ENCODE results near the genes KRT40, KRTAP3-1, KRTAP4-6, HAP1, JUP, KLHL10, NKIRAS2 and HSPB9.

GRCh38 chr17:40598260-40598687, 33.0 kb upstream of the CCR7 start:
- PRO-cap: no peak

- PRO-cap: no peak
Measured at GRCh38 chr17:40984074-40984407, at the start of gene KRT40. KRT40 (minus strand) TSS chr17:40984326.

DNA sequence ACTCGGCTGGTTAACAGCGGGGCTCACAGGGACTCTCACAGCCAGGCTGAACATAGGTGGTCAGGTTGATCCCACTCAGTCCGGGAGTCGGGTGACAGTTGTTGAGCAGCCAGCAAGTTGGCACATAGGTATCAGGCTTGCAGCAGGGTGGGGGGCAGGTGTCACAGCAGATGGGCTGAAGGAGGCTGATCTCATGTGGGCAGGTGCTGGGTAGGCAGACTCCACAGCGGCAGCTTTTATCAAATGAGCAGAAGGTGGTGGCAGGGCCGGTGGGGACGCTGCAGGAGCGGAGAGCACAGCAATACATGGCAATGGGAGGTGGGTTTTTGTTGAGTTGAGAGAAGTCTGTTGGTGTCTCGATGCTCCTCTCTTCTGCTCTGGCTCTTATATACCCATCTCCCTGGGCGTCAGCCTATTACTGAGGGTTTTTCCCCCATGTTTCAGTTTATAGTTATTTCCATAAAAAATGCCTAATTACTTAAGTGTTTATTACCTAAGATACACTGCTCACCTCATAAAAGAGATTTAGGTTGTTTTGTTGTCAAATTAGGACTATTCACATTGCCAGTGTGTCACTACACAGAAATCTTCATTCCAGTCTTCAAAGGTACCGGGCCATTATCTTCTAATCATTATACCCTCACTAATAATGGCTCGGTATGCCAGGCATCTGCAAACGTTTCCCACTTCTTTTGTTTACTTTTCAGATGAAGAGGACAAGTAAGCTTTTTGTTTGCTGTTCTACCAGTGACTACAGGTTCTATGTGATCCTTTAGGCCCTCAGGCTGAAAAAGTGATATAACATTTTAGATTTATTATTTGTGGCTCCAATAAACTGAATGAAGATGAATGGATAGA, at the start of gene KRTAP3-1:
Gene KRTAP3-1 (minus strand): TSS at position 361 of the 858 bp plus-strand sequence.
- PRO-cap: no peak

DNA sequence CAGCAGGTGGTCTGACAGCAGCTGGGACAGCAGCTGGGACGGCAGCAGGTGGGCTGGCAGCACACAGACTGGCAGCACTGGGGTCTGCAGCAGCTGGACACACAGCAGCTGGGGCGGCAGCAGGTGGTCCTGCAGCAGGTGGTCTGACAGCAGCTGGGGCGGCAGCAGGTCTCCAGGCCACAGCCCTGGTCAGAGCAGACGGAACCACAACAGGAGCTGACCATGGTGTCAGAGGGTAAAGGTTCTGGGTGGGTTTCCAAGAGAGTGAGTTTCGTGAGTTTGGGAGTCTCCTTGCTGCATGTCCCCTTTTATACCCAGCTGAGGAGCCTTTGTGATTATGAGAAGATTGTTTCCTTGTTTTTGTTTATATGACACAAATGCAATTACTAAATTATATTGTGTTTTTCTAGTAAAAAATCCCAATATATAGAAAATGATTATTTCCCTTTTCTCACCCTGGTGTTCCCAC, at the start of gene KRTAP4-6:
Gene KRTAP4-6 (minus strand): TSS at position 281 of the 469 bp plus-strand sequence.
- PRO-cap: no peak

- PRO-cap: bidirectional peak, plus-strand start at chr17:41666128, minus-strand start at chr17:41665998
Measured at GRCh38 chr17:41665876-41666228, 22.8 kb upstream of the EIF1 start.

DNA sequence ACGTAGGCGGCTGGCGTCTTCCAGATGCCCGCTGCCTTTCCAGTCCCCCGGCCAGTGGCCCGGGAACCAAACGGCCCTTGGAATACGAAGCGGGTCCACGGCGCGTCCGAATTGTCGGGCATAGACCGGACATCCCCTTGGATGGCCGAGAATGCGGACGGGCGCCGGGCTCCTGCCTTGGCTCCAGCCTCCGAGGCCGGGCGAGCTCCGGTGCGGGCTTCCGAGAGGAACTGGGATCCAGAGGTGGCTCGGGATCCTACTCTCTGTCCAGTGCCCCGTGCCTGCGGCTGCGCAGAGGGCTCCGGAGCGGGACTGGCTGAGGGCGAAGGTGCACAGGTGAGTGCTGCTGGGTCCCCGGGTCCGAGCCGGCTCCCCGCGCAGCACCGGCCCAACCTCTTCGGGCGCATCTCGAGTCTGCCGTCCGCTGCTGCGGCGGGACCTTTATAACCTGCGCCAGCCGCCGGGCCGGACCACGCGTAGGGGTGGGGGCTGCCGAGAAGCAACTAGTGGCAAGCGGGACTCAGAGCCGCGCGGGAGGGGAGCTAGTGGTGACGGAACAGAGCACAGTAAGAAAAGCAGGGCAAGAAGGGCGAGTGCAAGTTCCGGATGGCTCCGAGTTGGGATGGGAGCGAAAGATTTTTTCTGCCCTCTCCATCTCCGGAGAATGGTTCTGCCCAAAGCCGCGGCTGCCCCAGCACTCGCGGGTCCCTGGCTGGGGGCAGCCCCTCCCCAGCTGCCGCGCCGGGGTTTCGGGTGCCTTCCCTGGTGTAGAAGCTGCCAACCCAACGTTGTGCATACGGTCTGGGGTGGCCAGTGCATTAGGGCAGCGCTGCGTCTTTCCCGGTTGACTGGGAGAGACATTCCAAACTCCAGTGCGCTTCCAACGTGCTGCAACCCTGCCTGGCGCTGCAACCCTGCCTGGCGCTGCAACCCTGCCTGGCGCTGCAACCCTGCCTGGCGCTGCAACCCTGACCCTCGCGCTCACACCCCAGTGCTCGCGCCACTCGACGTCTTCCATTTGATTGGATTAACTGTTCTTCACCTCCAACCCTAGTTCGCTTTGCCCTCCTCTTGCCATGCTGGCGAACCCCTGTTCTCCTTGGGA, at the start of gene HAP1:
Gene HAP1 (minus strand): TSS at position 416 of the 1,105 bp plus-strand sequence.
- PRO-cap: no peak

DNA sequence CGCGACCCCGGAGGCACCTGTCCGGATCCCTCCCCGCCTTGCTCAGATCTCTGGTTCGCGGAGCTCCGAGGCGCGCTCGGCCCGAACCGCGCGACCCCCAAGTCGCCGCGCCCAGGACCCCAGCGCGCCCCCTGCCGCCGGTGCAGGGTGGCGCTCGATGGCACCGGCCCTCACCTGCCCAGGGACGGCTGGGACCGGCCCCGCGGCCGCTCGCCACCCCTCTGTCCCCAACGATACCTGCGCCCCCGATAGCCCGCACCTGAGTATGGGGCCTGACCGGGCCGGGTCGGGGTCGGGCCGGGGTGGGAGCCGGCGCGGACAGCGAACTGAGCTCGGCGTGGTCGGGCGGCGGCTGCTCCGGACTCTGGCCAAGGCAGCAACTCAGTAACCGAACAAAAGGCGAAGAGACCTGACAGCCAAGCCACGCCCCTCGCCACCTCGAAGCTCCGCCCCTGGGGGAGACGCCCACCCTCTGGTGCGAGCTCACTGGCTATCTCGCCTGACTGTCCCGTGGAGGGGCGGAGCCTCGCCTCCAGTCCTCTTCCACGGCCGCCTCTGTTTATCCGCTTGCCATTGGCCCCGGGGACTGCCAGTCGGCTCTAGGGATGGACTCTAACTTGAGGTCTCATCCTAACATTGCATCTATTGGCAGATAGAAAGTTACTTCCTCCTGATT, at the start of gene JUP:
Gene JUP (minus strand): TSS at position 383 of the 676 bp plus-strand sequence.
- PRO-cap: bidirectional peak, plus-strand start at position 592 of the sequence, minus-strand start at position 366 of the sequence

- PRO-cap: no peak
Measured at GRCh38 chr17:41793684-41793810, 7.0 kb upstream of the JUP start.

DNA sequence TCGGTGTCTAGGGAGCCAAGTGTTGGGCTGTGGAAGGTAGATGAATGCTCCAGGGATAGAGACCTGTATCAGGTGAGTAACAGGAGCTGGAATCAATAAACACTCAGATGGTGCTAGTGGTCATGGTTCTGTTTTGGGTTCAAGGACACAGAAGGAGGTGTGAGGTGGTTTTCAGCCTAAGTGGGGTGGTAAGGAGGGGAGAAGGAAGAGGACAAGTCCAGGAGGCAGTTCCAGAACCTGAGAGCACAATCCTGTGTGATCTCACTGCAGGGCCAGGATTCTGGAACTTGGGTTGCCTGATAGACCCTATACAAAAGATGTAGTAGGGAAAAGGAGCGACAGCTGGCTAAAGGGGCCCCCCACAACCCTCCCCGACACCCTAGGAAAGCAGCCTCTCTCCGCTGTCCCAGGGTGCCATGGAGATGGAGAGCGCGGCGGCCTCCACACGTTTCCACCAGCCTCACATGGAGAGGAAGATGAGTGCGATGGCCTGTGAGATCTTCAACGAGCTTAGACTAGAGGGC, at the start of gene KLHL10:
Gene KLHL10 (plus strand): TSS at position 309 of the 524 bp plus-strand sequence.
- PRO-cap: no peak

GRCh38 chr17:41873544-41874425, 8.6 kb upstream of the KLHL11 start:
- PRO-cap: no peak

DNA sequence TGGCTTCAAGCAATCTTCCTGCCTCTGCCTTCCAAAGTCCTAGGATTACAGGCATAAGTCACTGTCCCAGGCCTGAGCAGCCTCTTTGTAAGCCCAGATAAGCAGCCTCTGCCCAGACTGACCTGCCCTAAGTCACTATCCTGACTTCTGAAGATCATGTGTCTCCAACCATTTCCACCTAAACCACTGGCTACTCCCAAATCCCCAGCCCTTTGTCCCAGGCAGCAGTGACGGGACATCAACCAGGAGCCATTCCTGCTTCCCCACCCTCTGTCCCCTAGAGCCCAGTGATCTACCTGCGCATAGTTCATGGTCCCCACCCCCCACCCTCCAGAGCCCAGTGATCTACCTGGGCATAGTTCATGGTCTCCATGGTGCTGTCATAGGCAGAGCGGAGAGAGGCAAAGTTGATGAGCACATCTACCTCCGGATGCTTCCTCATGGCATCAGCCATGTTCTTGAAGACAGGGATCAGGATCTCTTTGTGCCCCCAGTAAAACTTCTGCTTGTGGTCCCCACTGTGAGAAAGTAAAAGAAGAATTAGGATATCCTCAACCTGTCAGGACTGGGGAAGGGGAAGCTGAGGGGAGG, 26.7 kb downstream of the ACLY start:
- PRO-cap: no peak

GRCh38 chr17:42019676-42020501, at the start of gene NKIRAS2:
NKIRAS2 (plus strand) TSS chr17:42020090.
- PRO-cap: bidirectional peak, plus-strand start at chr17:42020072, minus-strand start at chr17:42019997

DNA sequence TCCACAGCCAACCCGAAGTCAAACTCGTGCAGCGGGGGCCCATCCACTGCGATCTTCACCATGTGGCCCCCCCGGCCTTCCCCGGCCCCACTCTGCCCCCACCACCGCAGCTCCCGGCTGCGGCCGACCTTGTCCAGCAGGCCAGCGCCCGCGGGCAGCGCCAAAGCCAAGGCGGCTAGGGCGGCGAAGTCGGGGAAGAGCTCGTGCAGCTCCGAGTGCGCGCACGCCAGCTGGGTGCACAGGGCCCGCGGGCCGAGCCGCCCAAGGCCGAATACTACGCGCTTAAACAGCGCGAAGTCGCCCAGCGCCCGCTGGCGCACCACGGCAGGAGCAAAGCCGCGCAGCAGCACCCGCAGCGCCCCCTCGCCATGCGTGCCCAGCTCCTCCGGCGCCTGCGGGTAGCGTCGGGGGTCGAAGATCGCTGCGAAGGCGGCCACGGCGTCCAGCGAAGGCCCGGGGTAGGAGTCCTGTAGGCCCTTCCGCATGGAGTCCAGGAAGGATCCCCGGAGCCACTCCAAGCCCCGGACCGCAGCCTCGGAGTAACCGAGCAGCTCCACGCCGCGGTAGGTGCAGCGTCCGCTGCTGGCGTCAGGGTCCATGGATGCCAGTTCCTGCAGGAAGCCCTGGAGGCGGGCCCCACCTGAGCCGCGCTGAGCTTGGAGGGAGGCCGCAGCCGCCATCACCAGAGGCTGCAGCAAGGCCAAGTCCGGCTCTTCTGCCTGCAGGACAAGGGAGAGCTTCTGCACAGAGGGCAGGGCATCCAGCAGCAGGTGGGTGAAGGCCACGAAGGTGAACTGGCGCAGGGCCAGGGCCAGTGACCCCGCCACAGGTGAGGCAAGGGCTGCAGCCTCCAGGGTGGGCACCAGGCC, 10.4 kb downstream of the C17orf113 start:
- PRO-cap: no peak

GRCh38 chr17:42049843-42050315, 522 bp downstream of the C17orf113 start:
- PRO-cap: no peak

DNA sequence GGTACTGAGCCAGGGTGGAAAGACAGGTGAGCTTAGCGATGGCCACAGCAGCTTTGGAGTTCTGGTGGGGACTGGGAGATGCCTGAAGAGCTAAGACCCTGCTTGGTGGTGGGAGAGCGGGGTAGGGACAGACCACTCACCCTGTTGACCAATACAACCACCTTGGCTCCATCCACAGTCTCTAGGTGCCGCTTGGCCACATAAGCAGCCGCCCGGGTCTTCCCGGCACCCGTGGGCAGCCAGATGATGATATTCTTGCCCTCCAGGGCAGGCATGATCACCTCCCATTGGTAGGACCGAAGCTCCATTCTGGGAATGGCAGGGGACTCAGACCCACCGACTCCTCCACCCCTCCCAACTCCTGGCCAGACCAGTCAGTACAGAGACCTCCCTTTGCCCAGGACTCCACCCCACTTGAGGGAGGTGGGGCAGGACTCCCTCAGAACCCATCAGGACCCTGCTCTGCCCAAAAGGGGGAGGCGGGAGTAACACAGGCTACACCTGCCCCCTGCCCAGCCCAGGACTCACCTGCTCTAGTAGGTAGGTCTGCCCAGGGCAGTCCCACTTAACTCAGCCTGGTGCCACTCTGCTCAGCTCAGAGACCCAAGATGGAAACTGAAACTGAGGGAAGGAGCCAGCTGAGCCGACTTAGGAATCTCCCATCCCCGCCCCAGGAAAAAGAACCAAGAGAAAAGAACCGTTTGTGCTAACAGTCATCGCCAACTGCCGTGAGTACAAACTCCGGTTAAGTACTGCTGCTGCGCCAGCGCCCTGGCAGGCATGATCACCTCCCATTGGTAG, 729 bp downstream of the DHX58 start:
- PRO-cap: no peak

GRCh38 chr17:42122132-42122959, at the start of gene HSPB9:
HSPB9 (plus strand) TSS chr17:42122804.
- PRO-cap: no peak

GRCh38 chr17:42192230-42192784, 2.0 kb downstream of the GHDC start:
- PRO-cap: no peak

GRCh38 chr17:42193187-42193772, 1.0 kb downstream of the GHDC start:
- PRO-cap: no peak

- PRO-cap: no peak
Measured at GRCh38 chr17:42270463-42271476, 5.4 kb downstream of the STAT5B start.

GRCh38 chr17:42276770-42277466, 727 bp upstream of the STAT5B start:
- PRO-cap: unidirectional peak, minus-strand start at chr17:42277195